Osteoblast (primary cell): ENCODE measurements around the genes BZW1 and CLK1.

DNA sequence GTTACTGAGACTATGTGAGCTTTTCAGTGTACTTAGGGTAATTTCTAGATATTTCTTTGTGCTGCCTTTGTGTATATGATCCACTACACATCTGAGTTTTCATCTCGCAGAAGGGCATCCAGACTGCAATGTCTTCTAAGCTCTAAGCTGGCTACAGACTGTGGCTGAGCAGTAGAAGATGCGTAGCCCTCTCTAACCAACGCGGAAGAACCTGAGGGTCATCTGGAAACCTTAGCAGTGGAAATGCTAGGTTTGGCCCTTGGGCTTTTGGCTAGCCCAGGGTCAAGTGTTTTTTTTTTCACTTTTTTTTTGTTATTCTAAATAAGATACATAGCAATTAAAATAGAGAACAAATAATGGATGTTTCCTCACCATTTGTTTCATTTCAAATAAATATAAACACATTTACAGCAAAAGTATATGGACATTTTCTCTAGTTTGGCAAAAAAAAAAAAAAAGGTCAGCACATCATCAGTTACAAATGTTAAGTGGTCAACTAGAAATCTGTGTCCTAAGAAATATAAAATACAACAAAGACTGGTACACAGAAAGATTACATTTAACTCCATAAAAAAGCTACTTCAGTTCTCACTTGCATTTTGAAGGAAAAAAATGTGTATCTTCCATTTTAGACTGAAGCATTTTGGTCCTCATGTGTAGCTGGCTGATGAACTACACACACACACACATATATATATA lies 62.5 kb upstream of the PGAP1 start:
- CAGE, long polyA plus RNA: no peak
- RRBS: no CpG with 5 or more reads among the region's 4 CpGs

DNA sequence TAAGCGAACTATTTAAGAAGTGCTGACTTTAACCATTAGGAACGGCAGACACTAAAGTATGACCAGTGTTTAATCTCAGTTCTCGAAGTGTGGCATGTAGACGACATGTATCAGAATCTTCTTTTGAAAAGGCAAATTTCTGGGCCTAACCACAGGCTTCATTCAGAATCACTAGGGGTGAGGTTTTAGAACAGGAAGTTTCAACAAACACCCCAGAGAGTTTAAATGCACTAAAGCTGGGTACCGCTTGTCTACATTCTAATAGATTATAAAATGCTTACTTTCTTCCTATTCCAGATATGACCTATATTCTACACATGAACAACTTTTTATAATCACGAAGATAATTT lies 180.2 kb downstream of the ANKRD44 start:
- CAGE, long polyA plus RNA: no peak
- RRBS: no CpG with 5 or more reads among the region's 6 CpGs

DNA sequence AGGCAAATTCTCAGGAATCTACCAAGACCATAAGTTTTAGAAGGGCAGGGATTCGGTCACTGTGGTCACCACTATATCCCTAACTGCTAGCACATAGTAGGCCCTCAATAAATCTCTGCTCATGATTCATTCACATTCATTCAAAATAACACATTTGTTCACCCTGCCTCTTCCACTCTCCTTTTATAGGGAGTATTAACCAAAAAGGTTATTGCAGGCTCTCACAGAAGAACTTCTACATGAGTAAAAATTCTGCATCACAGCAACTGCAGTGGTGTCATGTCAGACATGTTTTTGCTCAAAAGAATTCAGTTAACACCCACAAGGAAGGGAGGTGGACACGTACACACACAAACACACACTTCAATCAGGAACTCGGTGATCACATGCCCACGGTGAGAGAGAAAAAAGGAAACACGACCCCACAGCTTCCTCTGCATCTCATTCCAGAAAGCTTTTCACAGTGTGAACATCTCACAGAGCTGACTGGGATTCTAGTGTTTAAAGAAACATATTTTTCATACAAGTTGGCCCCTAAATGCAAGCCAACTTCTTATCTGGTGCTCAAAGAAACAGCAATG lies 98.0 kb downstream of the ANKRD44 start:
- CAGE, long polyA plus RNA: no peak
- RRBS: no CpG with 5 or more reads among the region's 5 CpGs

- CAGE, long polyA plus RNA: no peak
- RRBS: no CpG with 5 or more reads among the region's 7 CpGs
Measured at GRCh38 chr2:197293573-197294278, 16.9 kb downstream of the ANKRD44 start.

- CAGE, long polyA plus RNA: no peak
- RRBS: no CpG with 5 or more reads among the region's 8 CpGs
Measured at GRCh38 chr2:197322742-197323262, 12.2 kb upstream of the ANKRD44 start.

- CAGE, long polyA plus RNA: no peak
- RRBS: no CpG with 5 or more reads among the region's 3 CpGs
Measured at GRCh38 chr2:197323263-197323844, 12.8 kb upstream of the ANKRD44 start.

- CAGE, long polyA plus RNA: no peak
- RRBS: no CpG with 5 or more reads among the region's 4 CpGs
Measured at GRCh38 chr2:197433655-197434046, 1.2 kb downstream of the SF3B1 start.

DNA sequence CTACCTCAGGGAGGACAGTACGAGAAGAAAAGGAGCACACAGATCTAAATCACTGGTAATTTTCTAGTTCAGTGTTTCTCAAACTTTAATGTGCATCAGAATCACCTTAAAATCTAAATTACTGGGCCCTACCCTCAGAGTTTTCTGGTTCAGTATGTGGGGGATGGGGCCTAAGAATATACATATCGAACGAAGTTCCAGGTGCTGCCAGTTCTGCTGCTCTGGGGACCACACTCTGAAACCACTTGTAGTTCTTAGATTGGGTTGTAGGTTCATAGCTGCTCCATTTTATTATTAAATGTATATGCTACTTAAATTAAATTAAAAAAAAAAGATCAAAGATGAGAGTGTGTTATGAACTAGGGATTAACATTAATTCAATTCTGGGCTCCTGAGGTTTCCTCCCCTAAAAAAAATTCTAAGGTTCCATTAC lies 981 bp upstream of the MARS2 start:
- CAGE, long polyA plus RNA: no peak
- RRBS: no CpG with 5 or more reads among the region's 3 CpGs

GRCh38 chr2:197704730-197705102 lies 453 bp upstream of the MARS2 start:
- CAGE, long polyA plus RNA: no peak
- RRBS: no CpG with 5 or more reads among the region's 4 CpGs

- CAGE, long polyA plus RNA: no peak
- RRBS: no CpG with 5 or more reads among the region's 1 CpG
Measured at GRCh38 chr2:198313168-198313403, 508.7 kb downstream of the PLCL1 start.

DNA sequence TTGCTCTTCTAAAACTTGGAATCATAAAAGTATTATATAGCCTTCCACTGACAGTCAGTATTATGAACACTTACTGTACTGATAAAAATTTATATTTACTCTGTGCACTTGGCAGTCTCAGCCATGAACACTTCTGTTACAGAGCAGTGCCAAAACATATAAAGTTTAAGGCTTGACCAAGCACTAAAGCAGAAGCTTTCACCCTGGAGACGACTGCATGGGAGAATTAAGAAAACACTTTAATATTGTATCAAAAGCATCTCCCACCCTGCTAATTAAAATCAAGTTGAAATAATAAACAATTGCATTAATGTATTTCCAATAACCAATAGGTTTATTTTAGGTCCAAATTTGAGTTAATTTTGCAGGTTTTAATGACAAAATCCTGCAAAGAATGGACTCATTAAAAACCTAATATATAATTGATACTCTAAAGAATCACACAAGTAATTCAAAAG lies 750.9 kb downstream of the SATB2 start:
- CAGE, long polyA plus RNA: no peak
- RRBS: no CpG with 5 or more reads among the region's 1 CpG

DNA sequence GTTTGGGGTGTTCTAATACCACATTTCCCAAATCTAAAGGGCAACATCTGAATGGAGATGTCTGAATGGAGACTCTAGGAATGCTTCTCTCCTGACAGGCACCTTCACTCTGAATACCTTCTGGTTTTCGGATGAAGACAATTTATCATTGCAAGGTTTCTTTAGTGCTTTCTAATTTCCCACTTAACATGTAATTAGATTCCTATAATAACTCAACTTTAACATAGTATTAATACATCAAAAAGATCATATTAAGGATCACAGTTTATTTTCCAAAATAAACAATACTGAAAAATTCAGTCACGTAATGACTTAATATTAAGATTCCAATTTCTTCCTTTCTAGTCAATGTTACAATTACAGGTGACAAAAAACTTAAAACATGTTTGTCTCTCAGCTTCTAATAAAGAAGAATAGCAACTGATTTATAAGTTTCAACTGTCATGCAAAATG lies 11.9 kb downstream of the SATB2 start:
- CAGE, long polyA plus RNA: no peak
- RRBS: no CpG with 5 or more reads among the region's 2 CpGs

DNA sequence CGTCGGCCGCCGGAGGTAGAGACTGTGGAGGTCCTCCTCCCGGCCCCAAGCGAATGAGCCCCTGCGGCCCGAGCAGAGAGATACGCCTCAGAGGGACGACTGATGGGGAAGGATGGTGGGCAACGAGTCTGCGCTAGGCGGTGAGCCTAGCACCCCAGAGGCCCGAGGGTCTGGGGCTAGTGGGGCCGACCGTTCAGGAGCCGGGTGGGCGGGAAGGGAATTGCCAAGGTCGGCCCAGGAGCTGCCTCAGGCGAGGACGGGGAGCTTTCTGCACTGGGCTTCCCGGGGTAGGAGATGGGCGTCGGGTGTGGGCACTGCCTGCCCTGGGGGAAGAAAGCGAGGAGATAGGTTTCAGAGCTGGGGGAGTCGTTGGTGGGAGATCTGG lies 4.9 kb upstream of the SATB2 start:
- CAGE, long polyA plus RNA: no peak
- RRBS: 5% methylated on average over 10 of the region's 26 CpGs

- CAGE, long polyA plus RNA: no peak
- RRBS: 46% methylated on average over 6 of the region's 21 CpGs
Measured at GRCh38 chr2:199467012-199467515, 9.3 kb upstream of the SATB2 start.

- CAGE, long polyA plus RNA: no peak
- RRBS: no CpG with 5 or more reads among the region's 4 CpGs
Measured at GRCh38 chr2:200199874-200200434, 106.5 kb upstream of the SPATS2L start.

DNA sequence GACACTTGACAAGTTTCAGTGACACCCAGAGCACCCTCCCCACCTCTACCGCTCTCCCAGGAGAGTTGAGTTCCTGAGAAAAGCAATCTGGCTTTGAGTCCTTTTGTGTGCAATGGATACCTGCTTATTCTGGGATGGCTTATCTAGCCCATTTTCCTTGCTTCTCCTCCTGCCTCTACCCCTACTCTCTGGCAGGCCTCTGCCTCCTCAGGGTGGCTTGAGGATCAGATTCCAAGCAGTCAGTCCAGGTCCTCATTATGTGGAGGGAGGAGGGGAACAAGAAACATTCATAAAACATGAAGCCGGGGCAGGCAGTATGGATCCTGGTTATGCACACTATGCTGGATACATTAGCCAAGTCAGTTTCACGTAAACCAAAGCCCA lies 64.2 kb upstream of the BZW1 start:
- CAGE, long polyA plus RNA: no peak
- RRBS: no CpG with 5 or more reads among the region's 3 CpGs

GRCh38 chr2:200811167-200812059 lies at the start of gene BZW1:
TSS of gene BZW1 (plus strand) at chr2:200811910.
- CAGE, long polyA plus RNA: start-site peak on the plus strand at chr2:200811898-200811968, 1,143 and 1,031 reads in 2 replicates
- RRBS: 2% methylated on average over 17 of the region's 75 CpGs

DNA sequence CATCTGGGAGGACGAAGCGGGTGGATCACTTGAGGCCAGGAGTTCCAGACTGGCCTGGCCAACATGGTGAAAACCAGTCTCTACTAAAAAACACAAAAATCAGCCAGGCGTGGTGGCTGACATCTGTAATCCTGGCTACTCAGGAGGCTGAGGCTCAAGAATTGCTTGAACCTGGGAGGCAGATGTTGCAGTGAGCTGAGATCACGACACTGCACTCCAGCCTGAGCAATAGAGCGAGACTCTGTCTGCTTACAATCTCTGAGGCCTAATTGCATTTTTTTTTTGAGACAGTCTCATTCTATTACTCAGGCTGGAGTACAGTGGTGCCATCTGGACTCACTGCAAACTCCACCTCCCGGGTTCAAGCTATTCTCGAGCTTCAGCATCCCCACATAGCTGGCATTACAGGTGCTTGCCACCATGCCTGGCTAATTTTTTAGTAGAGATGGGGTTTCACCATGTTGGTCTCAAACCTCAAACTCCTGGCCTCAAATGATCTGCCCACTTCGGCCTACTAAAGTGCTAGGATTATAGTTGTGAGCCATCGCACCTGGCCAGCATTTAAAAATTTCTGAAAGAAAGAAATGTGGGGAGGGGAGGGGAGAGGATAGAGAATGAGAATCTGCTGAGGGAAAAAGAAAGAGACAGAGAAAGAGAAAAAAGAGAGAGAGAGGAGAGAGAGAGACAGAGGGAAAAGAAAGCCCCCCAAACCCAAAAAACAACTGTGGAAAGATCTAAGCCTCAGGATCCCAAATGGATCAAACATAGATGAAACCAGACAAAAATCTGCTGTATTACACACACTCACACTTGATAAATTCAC lies 12.3 kb downstream of the CLK1 start:
- CAGE, long polyA plus RNA: no peak
- RRBS: no CpG with 5 or more reads among the region's 9 CpGs

DNA sequence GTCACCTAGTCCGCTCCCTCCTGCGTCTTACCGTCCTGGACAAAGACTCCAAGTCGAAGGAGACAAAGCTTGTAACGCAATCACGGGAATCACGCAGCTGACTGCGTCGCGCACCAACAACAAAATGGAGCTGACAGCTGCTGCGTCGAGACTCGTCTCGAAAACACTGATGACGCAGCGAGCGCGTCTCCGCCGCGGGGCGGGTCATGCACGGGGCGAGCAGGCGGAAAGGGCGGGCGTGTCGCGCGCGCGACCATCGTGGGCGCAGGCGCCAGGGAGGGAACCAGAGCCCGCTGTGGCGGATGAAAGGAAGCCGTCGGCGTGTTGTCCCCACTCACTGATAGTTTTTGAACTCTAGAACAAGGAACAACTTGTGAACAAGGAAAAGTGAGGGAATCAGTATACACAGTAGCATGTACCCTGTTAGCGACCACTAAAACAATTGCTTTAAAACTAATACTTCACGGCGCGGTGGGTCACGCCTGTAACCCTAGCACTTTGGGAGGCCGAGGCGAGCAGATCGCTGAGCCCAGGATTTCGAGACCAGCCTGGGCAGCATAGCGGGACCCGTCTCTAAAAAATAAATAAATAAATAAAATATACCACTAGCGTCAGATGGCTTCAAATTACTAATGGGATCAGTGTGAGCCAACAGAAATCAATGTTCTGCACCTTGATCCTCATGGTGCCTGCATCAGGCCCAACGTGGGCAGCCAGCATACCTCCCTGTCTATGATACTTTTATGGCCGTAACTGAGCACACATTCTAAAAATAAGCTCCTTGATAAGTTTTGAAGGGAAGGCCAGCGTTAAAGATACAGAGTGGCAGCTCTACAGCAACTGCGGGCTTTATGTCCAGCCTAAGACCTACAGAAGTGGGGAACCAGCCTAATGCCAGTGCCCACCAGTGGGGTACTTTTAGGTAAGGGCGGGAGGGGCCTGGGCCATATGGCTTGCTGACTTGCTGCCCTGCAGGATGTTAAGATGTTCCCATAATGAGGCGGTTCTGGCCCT lies at the start of gene CLK1:
Gene CLK1, minus strand, starts transcription at position 126 of the 1,014 bp plus-strand sequence.
- CAGE, long polyA plus RNA: no peak
- RRBS: no CpG with 5 or more reads among the region's 58 CpGs

GRCh38 chr2:201056956-201057621 lies 14.4 kb downstream of the HYCC2 start:
- CAGE, long polyA plus RNA: no peak
- RRBS: no CpG with 5 or more reads among the region's 2 CpGs